Subcutaneous preadipocyte (primary cell): ENCODE data around the genes PDCD11 and SH3PXD2A.

- CAGE, long polyA plus RNA: no peak
Measured at GRCh38 chr10:103168288-103168913, 24.7 kb downstream of the NT5C2 start.

- CAGE, long polyA plus RNA: no peak
Measured at GRCh38 chr10:103197096-103197597, 4.1 kb upstream of the NT5C2 start.

DNA sequence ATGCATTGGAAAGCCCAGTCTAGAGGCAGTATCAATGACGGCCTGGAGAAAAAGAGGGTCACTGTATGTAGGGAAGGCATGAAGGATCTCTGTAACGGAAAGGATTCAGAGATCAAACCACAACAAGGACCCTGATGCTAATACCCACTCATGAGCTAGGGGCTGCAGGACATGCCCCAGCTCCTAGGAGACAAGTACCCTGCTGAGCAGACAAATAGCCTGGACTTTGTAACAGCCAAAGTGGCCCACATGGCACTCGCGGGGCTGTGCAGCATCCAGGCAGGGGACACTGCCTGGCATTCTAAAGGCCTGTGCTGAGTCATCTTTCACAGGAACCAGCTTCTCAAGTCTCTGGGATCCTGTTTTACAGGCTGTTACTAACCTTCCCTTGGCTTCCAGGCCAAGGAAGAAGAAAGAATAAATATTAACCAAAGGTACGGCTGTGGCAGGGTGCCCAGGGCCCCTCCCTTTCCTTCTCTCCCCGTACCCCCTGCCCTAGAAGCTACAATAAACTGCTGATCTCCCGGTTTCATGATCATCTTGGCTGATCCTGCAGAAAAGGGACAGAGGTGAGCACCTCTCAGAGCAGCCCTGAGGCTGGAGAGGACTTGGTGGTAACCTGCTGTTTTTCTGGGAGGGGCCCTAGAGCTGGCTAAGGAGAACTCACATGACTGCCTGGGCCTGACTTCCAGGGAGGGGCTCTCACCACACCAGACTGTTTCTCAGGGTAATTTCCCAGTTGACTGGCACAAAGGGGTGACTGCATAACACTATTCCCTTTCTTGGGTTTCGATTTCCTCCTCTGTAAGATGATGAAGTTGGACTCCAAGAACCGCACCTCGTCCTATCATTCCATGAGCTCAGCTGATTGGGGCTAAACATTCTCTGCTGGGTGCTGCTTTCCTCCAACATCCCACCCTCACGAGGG lies 4.2 kb upstream of the RPEL1 start:
- CAGE, long polyA plus RNA: no peak

DNA sequence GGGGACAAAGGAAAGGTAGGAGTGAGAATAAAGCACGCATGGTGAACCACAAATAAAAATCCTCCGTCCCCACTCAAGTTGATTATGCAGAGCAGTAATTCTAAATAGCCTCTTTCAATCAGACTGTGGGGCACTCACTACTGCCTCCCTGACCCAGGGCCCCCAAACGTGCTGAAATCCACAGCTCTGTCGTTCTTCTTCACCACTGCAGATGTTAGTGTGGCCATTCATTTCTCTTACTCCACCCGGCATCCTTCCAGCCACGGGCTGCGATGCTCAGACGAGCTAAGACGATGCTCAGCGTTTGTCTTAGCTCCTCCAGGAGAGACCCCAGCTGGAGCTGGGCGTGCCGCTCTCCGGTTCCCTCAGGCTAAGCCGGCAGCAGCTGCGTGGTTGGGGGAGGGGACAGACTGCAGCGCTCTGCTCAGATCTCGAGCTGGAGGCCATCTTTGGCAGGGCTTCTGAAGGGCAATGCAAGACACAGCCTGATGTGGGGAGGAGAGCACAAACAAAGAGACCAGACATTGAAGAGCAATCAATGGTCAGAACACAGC lies 4.7 kb downstream of the INA start:
- CAGE, long polyA plus RNA: no peak

DNA sequence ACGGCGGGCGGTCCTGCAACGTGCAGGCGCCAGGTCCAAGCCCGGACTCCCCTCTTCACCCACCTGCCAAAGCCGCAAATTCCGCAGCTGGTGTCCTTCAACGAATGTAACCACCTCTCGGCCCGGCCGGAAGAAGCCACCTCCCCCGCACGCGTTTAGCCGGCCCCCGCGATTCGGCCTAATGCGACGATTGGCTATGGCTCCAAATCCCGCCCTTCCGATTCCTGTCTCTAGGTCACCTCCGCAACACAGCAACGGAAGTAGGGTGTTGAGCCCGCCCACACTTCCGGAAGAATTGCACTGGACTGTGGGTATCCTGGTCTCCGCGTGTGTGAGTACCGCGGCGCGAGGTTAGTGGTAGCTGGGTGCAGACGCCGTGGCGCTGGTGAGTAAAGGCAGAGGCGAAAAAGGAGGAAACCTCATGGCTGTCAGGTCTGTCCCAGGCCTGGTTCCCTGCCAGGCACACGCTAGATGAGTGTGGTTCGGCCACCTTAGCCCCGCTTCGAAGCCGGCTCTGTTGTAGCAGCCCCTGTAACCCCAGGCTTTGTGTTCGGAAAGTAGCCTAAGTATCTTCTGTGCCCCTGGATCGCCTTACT lies at the start of gene PDCD11:
PDCD11 (plus strand) TSS at position 281 of the 596 bp plus-strand sequence.
- CAGE, long polyA plus RNA: no peak

DNA sequence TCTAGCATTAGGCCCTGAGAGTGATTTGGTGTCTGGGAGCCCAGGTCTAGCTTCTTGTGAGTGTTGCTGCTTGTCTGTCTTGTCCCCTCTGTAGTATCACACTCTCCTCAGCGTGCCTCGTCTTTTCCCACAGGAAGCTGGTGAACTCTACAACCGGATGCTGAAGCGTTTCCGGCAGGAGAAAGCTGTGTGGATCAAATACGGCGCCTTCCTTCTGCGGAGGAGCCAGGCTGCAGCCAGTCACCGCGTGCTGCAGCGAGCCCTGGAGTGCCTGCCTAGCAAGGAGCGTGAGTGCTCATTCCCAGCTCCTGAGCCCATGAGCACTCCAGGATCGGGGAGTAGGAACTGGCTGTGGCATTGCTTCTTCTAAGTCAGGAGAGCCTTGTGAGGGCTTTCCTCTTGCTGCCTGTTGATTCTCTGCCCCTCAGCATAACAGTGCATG lies 8.4 kb downstream of the CALHM2 start:
- CAGE, long polyA plus RNA: no peak

DNA sequence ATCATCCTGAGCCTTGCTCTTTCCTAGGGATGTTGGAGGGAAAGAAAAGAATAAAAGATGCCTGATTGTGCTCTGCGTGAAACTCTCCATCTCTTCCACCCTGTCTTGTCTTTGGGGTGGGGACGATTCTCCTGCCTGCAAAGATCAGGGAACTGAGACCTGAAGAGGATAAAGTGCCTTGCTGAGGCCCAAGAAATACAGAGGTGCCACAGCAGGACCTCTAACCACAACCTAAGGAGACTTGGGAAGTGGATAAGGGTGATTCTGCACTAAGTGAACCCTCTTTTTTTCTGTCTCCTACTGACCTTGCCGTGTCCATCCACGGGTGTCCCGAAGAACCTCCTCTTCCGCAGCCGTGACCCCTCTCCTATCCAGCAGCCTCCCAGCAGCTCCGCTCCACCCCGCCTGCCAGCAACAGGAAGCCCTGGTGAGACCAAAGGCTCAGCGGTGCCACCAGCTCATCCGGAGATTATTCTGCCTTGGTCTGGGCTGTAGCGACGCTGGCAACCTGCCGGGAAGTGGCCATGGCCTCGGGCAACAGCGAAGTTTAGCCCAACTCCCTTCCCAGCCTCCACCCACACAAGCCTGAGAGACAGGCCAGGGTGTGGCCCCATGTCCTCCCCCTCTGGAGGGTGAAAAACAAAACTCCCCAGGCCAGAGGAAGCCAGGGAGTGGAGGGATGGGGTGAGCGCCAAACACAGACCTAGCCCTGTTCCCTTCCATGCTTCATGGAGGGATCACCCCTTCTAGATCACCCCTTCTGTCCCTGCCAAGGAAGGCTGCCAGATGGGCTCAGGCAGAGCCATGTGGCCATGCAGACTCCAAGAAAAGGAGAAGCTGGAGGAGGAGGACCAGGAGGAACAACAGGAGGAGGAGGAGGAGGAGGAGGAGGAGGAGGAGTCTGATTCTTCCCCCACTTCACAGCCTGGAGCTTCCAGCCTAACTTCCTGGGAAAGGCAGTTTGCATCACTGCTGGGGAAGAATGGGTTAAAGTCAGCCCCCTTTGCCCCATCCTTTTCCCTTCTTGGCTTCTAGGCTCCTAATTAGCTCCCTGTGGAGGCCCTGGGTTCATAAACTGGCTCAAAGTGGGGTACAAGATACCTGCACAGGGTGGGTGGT lies 1.0 kb downstream of the CALHM2 start:
- CAGE, long polyA plus RNA: no peak

- CAGE, long polyA plus RNA: no peak
Measured at GRCh38 chr10:103554621-103555662, 61.4 kb downstream of the NEURL1 start.

DNA sequence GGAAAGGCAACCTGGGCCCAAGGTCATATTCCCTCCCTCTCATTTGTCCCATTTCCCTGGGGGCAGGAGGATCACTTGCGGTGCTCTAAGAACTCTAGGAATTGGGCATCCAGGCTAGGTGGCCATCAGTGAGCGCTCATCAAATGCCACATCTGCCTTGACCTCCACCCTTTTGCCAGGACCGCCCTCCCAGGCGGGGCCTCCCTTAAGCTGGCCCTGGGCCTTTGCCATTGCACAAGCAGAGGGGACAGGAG lies 63.8 kb downstream of the NEURL1 start:
- CAGE, long polyA plus RNA: no peak

- CAGE, long polyA plus RNA: no peak
Measured at GRCh38 chr10:103626914-103627535, 133.5 kb downstream of the NEURL1 start.

- CAGE, long polyA plus RNA: no peak
Measured at GRCh38 chr10:103627754-103628383, 134.4 kb downstream of the NEURL1 start.

GRCh38 chr10:103648031-103649105 lies 154.9 kb downstream of the NEURL1 start:
- CAGE, long polyA plus RNA: no peak

DNA sequence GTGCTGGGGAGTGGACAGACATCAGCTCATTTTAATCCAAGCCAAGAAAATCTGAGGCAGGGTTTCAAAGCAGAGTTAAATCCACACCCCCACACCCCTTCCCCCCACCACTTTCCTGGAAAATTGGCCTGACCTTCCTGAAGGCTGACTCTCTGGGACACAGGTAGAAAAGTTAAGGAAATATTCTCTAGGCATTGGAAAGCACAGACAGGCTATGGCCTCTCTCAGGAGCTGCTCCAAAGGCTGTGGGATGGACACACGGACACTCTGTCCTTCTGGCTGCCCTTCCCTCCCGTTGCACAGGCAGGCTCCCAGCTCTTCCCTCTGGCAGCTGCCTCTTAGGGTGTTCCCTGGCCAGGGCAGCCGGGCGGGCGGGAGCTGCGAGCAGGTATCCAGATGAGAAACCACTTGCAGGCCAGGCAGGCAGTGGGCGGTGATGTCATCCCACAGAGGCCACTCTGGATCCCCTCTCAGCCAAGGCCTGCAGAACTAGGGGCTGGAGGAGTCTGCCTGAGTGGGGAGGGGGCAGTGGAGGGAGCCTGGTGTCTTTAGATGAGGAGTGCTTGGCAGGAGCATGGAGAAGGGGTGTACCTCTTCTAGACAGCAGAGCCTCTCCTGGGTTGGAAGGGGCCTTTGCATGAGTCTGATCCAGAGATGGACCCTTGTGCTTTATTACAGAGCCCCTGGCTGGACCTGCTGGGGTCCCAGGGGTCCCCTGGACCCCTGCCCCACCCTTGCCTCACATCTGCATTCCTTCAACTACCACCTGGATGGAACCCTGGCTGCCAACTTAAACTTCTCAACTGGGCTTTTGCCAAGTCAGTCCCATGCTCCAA lies 172.0 kb downstream of the NEURL1 start:
- CAGE, long polyA plus RNA: no peak

GRCh38 chr10:103682036-103682697 lies 173.2 kb downstream of the SH3PXD2A start:
- CAGE, long polyA plus RNA: no peak

GRCh38 chr10:103834885-103835549 lies 20.4 kb downstream of the SH3PXD2A start:
- CAGE, long polyA plus RNA: no peak

DNA sequence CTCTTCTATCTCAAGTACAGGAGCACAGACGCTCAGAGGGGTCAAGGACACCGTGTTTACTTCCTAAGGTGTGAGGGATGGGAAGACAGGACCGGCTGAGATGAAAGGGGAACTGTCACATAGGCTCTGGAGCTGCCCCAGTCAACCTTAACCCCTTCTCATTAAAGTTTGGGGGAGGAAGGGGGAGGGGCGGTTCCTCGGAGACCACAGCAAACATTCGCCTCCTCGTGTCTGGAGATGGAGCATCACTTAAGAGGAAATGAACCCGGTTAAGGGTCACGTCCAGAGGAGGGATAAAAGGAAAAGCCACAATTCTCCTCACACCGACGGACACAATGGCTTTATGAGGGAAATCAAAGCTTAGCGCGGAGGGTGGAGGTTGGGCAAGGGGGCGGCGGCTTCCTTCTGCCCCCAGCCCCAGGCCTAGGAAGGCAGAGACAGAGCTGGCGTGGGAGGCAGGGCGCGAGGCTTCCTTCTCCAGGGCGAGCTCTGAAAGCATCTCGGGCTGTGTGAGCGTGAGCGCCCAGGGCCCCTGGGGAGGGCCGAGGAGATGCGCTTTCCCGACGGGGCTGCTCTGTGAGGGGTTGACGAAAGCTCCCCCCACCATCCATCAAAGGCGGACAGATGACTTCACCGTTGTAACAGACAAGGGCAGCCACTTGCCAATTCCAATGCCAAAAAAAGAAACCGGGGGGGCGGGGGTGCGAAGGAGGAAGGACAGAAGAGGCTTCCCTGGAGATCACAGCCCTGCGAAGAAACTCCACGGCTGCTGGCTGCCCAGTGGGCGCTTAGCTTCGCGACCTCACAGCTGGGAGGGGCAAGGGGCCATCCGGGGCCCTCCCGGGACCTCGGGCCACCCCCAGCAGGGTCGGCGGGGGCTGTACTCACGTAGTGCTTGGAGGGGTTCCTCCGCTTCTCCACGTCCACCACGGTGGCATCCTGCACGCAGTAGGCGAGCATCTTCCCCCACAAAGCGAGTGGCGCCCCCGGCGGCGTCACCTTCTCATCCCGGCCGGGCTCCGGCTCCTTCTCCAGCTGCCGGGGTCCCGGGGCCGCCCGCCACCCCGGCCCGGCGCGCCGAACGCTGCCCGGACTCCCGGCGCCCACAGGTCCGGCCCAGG lies 709 bp downstream of the SH3PXD2A start:
- CAGE, long polyA plus RNA: no peak

- CAGE, long polyA plus RNA: no peak
Measured at GRCh38 chr10:103855428-103856051, at the start of gene SH3PXD2A. SH3PXD2A (minus strand) TSS chr10:103855576.

- CAGE, long polyA plus RNA: no peak
Measured at GRCh38 chr10:103966432-103966882, 483 bp upstream of the SLK start.

DNA sequence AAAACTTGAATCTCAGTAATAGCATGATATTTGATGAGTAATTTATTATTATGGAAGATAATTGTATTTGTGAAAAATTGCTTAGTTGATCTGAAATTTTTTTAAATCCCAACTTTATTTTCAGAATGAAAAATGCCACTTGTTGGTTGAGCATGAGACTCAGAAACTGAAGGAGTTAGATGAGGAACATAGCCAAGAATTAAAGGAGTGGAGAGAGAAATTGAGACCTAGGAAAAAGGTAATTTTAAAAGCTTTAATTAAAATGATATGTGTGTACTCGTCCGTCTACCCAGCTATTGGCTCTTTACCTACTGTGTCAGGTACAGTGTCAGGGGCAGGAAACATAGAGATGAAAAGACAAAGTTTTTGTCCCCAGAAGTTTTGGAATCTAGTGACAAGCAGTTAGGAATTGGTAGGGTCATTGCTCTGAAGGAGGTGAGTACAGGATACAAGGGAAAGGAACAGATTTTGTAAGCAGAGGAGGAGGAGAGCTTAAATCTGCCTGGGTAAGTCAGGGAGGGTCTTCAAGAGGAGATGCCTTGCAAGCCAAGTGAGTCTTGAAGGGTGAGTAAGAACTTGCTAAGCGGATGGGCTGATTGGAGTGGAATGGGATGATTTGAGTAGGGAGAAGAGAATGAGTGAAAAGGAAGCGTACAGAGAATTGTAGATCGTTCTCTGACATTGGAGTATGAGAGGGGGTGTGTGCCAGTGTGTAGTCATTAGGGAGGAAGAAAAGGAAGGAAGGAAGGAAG lies 54.7 kb downstream of the SLK start:
- CAGE, long polyA plus RNA: no peak

- CAGE, long polyA plus RNA: no peak
Measured at GRCh38 chr10:104117605-104118412, 4.2 kb upstream of the SFR1 start.